ENCODE data around the gene FAM240C.

GRCh38 chr2:241239012-241239481 lies 50.6 kb downstream of the ANO7 start:
- RRBS, result no CpG with 5 or more reads among the region's 5 CpGs

- RRBS, result under 1% methylated on average over 5 of the region's 38 CpGs
These were observed 43.7 kb downstream of the HDLBP start for GRCh38 chr2:241271621-241272271.

DNA sequence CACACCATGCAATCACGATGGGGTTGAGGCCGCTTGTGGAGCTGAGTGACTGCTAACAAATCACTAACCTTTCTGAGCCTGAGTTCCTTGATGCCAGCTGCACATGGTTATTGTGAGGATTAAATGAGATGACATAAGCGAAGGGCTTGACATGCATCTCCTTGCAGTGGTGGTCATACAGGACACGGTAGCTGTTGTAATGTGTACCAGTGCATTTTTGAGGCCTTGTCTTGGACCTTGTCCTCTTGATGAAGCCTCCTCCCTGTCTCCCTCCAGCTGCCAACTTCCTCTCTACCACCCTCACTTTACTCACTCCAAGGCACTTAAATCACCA lies 3.6 kb downstream of the FARP2 start:
- RRBS, result no CpG with 5 or more reads among the region's 4 CpGs

DNA sequence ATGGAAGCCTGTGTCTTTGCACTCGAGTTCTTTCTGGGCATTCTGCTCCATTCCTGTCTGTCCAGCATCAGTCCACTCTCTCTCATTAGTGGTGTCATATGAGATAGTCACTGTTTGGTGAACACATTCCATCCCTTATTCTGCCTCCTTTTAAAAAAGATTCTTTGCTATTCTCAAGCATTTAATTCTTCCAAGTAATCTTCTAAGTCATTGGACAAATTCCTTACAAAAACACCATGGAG lies 19.7 kb downstream of the STK25 start:
- RRBS, result no CpG with 5 or more reads among the region's 1 CpG

GRCh38 chr2:241491767-241492335 lies 16.5 kb downstream of the STK25 start:
- RRBS, result no CpG with 5 or more reads among the region's 9 CpGs

DNA sequence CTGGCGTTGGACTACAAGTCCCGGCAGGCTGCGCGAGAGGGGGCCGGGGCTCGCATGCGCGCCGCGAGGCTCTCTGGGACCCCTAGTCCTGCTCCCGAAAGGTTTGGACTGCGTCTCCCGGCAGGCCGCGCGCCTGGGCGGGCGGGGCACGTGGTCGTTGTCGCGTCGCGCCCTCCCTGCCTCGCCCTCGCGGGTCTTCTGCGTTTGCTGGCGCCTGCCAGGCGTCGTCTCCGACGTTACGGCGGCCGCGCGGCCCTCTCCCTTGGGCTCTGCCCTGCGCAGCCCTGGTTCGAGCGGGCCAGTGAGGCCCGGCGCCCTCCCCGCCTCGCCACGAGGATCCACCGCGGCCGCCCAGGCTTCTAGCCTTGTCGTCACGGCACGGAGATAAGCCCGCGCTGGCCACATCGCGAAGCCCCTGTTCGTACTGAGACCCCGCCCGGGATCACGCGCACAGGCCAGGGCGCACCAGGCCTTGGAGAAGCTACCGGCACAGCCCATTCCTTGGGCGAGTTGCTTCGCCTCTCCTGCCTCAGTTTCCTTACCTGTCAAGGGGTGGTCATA lies 377 bp upstream of the STK25 start:
- RRBS, result 2% methylated on average over 14 of the region's 65 CpGs

- RRBS, result 53% methylated on average over 3 of the region's 25 CpGs
These were observed 6.4 kb upstream of the BOK start for GRCh38 chr2:241552113-241552675.

DNA sequence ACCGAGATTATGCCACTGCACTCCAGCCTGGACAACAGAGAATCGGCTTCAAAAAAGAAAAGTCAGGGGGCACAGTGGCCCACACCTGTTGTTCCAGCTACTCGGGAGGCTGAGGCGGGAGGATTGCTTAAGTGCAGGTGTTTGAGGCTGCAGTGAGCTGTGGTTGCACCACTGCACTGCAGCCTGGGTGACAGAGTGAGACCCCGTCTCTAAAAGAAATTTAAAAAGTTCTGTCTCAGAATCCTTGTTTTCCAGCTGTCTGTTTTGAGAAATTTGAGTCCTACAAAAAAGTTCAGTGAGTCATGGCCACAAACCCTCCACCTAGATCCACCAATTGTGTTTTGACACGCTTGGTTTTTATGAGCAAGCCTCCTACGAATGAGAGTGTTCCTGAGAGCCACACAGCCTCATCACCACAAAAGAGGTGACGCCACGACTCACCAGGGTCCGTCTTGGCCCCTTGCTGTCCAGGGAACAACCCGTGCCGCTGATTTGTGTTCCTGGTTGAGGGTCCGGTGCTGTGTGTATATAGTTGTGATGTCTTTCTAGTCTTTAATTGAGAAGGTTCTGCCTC lies 21.6 kb downstream of the DTYMK start:
- RRBS, result no CpG with 5 or more reads among the region's 13 CpGs

GRCh38 chr2:241680797-241681739 lies 5.5 kb downstream of the DTYMK start:
- RRBS, result no CpG with 5 or more reads among the region's 15 CpGs

GRCh38 chr2:241743542-241743823 lies 9.1 kb downstream of the D2HGDH start:
- RRBS, result 97% methylated on average over 5 of the region's 12 CpGs

- RRBS, result 95% methylated on average over 3 of the region's 5 CpGs
These were observed 3.0 kb upstream of the GAL3ST2 start for GRCh38 chr2:241773683-241773937.

DNA sequence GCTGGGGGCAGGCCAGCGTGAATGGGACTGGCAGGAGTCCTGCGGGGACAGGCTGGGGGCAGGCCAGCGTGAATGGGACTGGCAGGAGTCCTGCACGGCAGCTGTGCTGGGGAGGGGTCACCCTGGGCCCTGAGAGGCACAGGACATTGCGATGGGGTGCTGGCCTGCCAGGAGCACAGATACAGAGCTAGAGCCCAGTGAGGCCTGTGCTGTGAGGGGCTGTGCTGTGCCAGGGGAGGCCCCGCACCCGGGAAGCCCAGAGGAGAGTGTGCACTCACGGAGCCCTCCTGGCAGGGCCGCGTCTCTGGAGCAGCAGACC lies 1.8 kb downstream of the NEU4 start:
- RRBS, result no CpG with 5 or more reads among the region's 10 CpGs

DNA sequence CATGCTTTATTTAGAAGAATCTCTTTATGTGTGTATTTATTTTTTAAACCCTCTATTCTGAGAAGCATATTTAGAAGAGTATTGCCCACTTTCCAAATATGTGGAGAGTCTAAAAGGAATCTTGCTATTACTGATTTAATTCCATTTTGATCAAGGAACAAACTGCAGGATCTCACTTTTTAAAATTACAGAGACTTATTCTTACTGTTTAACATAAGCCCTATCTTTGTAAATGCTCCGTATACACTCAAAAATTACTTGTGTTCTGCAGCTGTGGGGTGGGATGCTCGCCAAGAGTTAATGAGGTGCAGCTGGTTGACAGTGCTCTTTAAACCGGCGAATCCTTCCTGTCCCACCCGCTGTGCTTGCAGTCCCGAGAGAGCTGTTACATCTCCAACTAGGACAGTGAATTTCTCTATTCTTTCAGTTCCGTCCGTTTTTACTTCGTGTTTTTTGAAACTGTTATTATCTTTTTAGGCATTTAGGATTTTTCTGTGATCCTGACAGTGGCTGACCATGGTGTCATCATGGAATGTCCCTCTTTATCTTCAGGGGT lies 13.4 kb downstream of the RTP5 start:
- RRBS, result no CpG with 5 or more reads among the region's 9 CpGs

DNA sequence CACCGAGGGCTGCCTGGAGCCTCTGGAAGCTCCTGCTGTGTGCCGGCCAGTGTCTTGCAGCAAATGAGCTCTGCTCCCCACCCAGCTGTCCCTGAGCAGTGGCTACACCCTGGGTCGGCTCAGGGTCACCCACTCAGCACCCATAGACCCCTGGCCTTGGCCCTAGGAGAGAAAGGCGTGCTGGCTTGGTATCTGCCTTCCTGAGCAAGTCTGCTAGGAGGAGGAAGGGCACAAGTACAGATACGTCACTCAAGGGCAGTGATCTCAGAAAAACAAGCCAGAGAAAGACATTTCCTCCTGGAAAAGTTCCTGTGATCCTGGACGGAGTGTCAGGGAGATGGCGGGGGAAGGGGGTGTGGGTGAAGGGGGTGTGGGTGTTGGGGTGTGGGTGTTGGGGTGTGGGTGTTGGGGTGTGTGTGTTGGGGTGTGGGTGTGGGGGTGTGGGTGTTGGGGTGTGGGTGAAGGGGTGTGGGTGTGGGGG lies 4.1 kb downstream of the FAM240C start:
- RRBS, result no CpG with 5 or more reads among the region's 7 CpGs

DNA sequence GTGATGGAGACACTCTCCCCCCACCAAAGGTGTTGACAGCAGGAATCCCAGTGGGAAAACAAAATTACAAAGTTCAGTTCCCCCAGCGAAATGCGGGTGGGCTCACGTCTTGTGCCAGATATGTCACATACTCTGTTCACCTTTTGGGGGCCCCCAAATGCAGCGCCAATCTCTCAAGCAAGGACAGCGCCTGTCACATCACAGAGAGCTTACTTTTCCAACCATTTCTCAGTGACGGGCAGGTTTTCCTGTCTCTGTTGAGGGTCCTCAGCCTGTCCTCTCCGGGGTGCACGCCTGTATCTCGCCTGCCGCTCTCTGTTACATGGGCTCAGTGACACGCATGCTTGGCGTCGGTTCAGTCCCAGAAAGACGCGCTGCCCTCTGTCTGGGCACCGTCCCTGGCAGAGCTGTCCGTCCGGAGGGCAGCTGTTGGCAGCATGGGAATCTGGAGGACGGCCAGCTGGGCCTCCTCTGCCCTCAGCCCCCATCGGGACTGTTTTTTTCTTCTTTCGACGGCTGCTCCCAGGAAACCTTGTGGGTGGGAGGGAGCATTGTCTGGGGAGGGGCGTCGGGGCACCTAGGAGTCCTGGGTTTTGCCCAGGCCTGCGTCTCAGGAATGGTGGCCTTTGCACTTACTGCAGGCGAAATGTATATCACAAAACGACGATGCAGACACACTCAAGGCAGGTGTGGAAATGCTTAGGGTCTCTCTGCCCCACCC lies at the start of gene FAM240C:
TSS of gene FAM240C (minus strand) at position 320 of the 721 bp plus-strand sequence.
- RRBS, result no CpG with 5 or more reads among the region's 28 CpGs

DNA sequence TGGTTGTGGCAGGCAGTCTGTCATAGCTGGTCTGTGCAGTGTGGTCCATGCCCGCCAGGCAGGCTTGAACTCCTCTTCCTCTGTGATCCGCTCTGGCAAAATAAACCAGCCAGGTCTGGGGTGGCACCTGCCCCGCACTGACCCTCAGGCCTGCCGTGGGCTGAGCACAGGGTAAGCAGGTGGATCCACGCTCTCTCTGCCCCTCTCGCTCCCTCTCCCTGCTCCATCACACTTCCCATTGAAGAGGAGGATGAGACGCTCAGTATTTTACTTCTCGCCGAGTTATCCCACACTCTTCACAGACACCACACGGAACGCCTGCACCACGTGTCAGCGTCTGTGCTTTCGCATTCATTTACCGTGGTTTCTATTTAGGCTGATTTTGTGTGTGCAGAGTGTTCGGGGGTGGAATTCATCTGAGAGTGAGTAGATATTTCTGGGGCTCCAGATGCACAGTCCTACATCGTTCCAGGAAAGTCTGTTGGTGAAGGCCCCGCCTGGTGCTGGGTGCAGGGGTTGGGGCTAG lies 25.7 kb upstream of the FAM240C start:
- RRBS, result no CpG with 5 or more reads among the region's 18 CpGs

- RRBS, result no CpG with 5 or more reads among the region's 17 CpGs
These were observed 184.9 kb upstream of the FAM240C start for GRCh38 chr2:242085020-242085801.